ENCODE measurements around the genes GEMIN8 and MOSPD2.

GRCh38 chrX:10517950-10518416 lies 102.4 kb downstream of the MID1 start:
- PRO-cap: no peak

DNA sequence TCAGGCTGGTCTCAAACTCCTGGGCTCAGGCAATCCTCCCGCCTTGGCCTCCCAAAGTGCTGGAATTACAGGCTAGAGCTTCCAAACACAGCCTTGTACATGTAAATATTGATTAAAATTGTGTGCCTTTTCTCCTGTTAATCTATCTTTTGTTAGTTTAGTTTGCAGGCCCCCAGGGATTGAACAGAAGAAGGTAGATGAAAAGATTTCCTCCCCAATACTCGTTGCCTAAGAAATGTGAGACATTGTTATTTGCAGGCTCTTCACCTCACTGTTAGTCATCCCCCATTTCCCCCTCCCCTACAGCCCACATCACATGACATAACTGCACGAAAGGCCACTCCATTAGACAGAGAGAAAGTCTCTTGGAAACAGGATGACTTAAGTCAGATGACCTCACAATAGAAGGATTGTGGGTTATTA lies 13.3 kb upstream of the MID1 start:
- PRO-cap: no peak

GRCh38 chrX:10769309-10769530 lies 148.8 kb upstream of the MID1 start:
- PRO-cap: no peak

- PRO-cap: no peak
Observed at GRCh38 chrX:11461547-11461731, 168.2 kb downstream of the AMELX start.

DNA sequence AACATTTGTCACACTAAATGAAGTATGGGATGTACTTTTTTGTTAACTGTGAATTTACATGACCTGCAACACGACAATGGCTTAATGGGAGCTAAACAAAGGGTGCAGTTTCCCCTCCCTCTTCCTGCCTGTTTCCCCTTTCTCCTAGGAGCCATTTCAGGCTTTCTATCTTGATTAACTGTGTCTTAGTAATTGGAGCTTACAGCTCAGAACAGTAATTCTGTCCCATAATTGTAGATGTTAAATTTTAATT lies 220.0 kb upstream of the PRPS2 start:
- PRO-cap: no peak

DNA sequence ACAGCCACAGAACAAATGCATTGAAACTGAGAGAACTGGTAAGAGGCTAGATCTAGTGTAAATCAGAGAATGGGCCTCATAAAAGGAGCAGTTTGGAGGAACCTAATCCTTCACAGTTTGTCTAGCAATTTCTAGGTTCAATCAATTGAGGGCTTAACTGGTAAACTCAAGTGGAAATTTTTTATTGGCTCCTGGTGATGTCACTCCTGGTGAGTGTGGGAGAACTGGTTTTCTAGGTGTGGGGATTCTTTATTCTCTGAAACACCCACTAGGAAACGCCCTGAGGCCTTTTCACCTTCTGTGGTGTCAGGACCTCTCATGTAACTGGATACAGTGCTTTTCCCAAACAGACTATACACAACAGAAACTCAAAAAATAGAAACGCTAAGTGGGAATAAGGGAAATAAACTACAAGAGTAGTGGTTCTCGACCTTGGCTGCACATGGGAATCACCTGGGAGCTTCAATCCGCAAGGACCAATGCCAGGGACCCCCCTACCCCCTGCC lies 27.7 kb upstream of the TMSB4X start:
- PRO-cap: no peak

DNA sequence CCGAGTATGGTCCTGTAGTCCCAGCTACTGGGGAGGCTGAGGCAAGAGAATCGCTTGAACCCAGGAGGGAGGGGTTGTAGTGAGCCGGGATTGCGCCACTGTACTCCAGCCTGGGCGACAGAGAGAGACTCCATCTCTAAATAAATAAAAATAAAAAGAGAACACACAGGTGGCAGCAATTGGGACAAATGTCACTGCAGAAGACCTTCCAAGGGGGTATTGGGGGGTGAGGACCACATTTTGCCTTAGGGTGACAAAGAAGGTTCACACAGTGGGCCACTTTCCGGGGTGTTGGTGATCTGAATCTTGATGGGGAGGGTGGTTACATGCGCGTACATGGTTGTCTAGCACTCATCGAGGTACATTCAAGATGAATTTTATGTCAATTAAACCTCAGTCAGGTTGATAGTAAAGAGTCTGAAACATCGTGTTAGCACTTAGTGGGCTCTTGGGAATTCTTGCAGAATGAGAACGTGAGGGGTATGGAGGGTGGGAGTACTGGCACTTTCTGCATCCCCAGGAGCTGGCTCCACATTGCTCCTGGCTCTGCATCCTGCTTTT lies 20.5 kb upstream of the TMSB4X start:
- PRO-cap: no peak

GRCh38 chrX:12971324-12972235 lies 3.3 kb upstream of the TMSB4X start:
- PRO-cap: bidirectional peak, plus-strand start at chrX:12971929, minus-strand start at chrX:12971791

DNA sequence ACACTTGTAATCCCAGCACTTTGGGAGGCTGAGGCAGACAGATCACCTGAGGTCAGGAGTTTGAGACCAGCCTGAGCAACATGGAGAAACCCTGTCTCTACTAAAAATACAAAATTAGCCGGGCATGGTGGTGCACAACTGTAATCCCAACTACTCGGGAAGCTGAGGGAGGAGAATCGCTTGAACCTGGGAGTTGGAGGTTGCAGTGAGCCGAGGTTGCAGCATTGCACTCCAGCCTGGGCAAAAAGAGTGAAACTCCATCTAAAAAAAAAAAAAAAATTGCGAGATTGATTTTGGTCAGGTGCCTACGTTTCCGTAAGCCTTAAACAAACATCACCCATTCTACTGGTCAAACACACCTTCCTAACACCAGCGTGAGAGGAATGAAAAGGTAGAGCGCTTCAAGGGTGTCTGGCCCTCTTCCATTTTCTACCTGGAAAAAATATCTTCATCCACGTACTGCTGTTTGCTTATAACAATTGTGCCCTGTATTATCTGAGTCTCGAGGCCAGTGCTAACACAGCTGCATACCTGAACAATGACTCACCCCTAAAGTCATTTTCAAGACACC lies 13.7 kb downstream of the TMSB4X start:
- PRO-cap: no peak

DNA sequence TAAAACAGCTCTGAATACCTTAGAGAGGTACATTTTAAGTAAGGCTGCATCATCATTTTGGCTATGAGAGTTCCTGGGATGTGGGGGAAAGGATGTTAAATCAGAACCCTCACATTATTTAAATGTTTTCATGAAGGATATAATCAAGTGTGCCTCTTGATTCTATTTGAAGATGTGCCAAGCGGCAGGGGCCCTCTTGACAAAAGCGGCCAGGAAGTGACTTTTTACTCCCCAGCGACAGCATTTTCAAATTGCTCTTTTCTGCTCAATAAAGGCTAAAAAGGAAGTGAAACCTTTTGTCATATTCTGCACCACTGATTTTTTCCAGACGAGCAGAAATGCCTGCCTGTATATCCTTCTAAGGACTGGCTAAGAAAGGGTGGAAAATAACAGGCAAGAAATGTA lies 25.3 kb downstream of the TMSB4X start:
- PRO-cap: no peak

- PRO-cap: no peak
Observed at GRCh38 chrX:13000572-13000945, 25.6 kb downstream of the TMSB4X start.

DNA sequence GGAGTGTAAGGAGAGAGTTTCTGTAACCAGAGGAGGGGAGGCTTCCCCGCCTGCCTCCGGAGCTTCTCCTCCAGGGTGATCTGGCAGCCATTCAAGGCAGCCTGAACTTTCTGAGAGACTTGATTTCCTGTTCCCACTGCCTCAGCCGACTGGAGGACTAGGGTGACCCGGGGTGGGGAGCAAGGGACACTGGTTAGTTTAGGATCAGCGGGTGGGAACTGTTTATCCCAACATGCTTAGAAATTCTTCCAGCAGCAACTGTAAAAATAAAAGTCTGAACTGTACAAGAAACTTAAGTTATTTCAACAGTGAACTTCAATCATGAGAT lies 15.0 kb downstream of the FAM9C start:
- PRO-cap: no peak

- PRO-cap: unidirectional peak, minus-strand start at chrX:13091193
Observed at GRCh38 chrX:13090970-13091541, 46.6 kb upstream of the FAM9C start.

DNA sequence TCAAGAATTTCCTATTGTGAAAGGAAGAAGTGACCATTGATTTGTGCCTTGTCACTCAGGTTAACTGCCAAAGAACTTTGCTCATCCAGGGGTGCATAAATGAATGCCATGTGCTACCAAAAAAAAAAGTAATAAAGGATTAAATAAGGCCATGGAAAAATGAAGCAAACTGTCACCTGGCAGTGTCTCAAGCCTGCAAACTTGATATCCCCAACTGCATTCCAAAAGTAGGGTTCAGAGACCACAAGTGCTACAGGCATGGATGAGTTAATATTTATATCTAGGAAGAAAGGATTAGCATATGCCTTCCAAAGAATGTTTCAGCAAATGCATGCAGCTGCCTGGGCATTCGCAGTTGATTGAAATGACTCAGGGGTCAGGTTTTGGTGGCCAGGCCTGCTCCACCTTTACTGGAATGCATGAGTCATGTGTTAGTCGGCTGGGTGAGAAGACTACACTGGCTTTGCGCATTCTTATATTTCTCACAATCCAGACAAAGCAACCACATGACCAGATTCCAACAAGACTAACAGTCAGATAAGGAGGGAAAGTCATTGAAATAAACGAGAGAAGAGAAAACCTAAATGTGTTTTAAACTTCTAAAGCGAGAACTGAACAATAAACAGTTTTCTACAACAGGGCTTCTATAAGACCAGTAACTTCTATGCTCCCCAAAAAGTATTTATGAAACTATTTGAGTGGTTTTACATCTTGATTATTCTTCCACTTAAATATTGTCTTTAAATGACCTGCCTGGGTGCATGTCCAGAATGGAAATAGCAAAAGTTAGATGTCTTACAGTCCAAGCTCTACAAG lies 78.6 kb upstream of the ATXN3L start:
- PRO-cap: no peak

GRCh38 chrX:13734966-13735548 lies 509 bp downstream of the OFD1 start:
- PRO-cap: bidirectional peak, plus-strand start at chrX:13735042, minus-strand start at chrX:13735016

- PRO-cap: bidirectional peak, plus-strand start at chrX:14029550, minus-strand start at chrX:14029591; bidirectional peak, plus-strand start at chrX:14030020, minus-strand start at chrX:14029803
Observed at GRCh38 chrX:14029255-14030271, at the start of gene GEMIN8. GEMIN8 (minus strand) TSS chrX:14029892.

GRCh38 chrX:14872804-14873904 lies at the start of gene MOSPD2:
MOSPD2 (plus strand) TSS chrX:14873421.
- PRO-cap: bidirectional peak, plus-strand start at chrX:14873204, minus-strand start at chrX:14873059; unidirectional peak, plus-strand start at chrX:14873443

- PRO-cap: no peak
Observed at GRCh38 chrX:15337136-15337492, 1.8 kb upstream of the PIGA start.

DNA sequence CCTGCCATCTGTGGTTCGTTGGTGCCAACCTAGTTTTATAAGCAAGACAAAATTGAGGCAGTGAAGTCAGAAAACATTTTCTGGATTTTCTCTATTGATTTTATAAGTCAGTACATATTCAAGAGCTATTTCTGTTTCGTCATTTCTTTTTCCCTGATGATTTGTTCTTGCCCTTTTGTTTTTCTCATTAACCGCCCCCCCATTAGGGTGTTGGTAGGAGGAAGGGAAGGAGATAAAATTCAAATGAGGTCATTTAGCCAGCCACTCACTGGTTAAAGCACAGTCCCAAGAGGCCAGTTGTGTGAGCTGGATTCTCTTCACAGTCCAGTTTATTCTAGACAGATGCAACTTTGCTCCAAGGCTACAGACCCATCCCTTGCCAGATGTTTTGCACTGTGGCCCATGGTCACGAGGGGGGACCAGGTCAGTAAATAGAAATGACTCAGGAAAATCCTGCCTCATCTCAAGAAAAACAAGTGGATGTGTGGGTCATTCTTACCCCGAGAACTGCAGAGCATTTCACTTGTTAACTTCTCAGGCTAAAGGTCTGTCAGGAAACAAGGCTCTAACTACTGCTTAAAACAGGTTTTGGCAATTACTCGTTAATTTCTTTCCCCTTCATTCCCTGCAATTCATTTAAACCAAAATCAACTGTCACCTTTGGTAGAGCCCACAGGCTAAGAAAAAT lies 20.5 kb upstream of the VEGFD start:
- PRO-cap: no peak

DNA sequence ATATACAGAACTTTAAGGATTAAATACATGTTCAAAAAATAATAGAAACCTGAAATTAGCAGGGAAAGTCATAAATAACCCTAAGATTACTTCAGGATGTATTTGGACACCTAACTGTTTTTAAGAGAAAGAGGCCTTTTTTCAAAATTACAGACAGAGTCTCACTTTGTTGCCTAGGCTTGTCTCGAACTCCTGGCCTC lies 30.2 kb upstream of the VEGFD start:
- PRO-cap: no peak

Measured in left lung (tissue), 1 donor.